Skeletal muscle satellite cell (primary cell): Measurements from ENCODE around the genes PHF14 and ETV1.

- CAGE, long polyA plus RNA: no peak
These were observed 23.4 kb upstream of the ZNF12 start for GRCh38 chr7:6729979-6730724.

- CAGE, long polyA plus RNA: no peak
These were observed 83.0 kb upstream of the C1GALT1 start for GRCh38 chr7:7099245-7099934.

DNA sequence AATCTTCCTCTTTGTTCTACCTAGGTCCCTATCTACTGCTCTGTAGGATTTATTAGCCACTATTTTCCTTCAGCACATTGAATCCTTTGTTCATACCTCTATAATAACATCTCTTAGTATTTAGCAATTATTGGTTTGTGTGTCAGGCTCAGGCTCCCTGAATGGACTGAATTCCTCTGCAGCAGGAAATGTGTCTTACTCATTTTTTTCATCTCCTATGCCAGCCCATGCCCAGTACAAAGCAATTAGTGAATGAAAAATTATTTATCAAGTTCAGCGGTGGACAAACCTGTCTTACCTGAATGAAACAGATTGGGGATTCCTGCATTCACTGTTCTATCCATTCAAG is 53.7 kb downstream of the C1GALT1 start:
- CAGE, long polyA plus RNA: no peak

DNA sequence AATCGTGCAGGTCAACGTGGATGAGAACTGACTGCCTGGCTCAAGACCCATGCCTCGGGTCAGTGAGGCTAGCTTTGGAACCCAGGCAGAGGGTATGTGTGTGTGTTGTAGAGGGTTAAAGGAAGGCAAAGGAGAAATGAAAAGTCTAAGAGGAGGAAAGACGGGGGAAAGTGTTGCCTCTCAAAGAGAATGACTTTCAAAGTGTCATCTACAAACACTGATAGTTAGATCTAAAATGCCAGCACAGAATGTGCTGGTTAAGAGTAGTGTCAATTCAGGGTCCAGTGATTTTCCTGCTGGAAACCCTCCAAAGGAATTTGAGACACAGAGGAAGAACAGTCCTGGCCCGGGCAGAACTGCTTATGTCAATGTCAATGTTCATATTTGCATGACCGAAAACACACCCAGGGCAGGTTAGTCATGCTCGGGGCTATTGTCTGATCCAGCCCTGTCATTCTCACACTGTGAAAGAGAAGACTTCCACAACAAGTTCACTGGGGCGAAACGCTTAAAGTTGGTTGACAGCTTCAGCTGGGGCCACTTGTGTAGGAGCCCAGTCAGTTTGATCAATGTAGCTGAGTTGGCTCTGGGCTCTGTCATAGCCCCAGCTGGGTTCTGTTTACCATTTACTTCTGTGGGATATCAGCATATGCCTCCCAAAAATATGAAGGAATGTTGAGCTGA is 139.3 kb downstream of the C1GALT1 start:
- CAGE, long polyA plus RNA: no peak

DNA sequence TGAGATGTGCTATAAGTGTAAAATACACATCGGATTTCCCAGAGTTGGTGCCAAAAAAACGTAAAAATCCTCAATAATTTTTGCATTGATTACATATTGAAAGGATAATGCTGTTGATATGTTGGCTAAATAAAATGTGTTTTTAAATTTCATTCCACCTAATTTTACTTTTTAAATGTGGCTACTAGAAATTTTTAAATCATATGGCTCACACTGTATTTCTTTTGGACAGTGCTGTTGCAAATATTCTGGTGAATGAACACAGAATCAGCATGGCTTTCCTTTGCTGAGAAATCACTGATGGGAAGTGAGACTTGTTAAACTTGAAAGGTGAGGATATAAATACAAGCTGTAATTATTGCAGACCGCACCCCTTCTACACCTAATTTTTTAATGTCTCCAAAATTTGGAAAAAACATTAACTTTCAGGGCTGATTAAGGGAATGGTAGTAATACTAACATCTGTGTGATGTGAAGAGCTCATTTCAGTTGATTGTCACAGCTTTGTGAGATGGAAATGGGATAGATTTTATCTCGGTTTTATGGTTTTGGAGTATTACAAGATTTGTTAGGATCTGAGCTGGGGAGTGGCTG is 1.2 kb downstream of the MIOS start:
- CAGE, long polyA plus RNA: no peak

- CAGE, long polyA plus RNA: no peak
These were observed 114.2 kb upstream of the RPA3 start for GRCh38 chr7:7832218-7833356.

DNA sequence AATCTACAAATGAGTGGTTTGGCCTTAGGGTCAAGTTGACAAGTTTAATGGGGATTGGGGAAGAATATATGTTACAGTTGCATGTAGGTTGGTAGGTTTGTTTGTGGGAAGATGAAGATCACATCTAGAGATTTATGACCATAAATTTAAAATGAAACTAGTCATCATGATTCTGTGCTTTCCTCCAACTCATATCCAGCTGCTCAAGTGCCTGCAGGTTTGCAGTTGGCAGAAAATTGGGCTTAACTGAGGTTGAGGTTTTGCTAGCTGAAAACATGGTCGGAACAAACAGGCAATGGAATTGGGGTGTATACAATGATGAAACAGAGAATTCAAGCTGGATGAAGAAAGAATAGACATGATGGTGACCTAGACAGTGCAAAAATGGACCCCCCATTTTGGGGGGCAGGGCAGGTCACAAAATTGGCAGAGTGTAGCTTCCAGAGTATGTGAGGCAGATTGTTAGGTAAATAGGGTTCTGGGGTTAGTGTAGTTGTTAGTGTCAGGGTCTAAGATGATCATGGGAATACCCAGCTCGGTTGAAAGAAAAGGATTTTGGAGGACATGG is 121.4 kb upstream of the RPA3 start:
- CAGE, long polyA plus RNA: no peak

DNA sequence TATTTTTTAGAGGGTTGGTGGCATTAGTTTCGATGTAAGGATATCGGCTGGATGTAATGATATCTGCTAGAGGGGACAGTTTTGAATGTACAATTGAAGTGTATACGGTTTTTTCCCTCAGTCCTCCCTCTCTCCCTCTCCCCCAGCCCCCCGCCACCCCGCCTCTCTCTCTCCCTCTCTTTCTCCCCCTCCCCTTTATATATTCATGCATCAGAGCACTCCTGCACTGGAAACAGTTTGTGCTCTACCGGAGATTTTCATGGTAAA is 1.6 kb downstream of the GLCCI1 start:
- CAGE, long polyA plus RNA: no peak

DNA sequence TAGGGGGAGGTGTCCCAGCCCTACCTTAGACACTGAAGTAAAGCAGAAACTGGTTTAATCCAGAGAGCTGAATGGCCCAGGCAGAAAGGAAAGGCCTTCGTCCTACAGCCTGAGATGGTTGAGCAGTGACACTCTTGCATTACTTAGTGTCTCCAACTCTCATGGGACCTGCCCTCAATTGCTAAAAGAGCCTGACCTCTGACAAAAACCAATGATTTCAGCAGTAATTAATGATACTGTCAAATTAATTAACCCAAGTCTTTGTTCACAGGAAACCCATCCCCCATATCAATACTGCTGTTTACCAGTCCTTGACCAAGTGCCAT is 48.6 kb downstream of the ICA1 start:
- CAGE, long polyA plus RNA: no peak

DNA sequence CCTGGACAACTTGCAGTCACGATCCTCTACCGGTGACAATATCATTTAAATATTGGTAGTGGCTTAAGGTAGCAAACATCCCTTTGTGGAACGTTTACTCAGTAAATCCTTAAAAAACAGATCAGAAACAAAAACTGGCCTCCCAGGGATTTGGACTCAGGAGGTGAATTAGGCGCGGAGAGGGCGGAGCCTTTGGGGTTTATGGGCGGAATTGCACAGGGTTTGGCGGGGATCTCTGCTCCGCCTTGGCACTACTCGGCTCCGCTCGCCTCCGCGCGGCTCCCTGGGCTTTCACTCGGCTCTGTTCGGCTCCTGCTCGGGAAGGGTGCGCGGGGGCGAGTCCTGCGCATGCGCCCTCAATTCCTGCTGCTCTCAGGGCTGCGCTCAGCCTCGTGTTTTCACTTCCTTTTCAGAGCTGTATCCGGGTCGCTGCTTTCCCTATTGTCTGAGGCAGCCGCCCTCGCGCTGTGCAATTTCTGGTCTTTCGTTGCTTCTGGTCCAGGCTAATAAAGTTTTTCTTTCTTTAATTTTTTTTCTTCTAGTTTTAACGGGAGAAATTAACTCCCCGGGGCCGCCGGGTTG is at the start of gene PHF14:
Gene PHF14, plus strand, starts transcription at position 401 of the 582 bp plus-strand sequence.
- CAGE, long polyA plus RNA: no peak

DNA sequence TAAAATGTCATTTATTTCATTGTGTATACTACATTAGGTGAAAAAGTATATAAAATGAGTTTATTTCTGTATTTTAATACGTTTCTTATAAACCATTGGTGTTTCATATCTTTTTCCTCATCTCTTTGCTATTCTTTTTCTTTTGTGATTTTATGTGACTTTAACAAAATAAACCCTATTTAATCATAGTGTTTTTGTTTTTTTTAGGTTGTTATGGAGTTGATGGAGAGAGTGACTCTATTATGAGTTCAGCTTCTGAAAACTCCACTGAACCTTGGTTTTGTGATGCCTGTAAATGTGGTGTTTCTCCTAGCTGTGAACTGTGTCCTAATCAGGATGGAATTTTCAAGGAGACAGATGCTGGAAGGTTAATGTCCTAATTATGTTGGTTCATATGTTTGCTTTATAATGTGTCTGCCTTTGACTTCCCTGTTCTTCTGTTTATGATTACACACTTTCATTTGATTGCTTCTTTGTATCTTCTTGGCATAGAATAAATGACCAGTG is 39.9 kb downstream of the PHF14 start:
- CAGE, long polyA plus RNA: no peak

- CAGE, long polyA plus RNA: no peak
These were observed 238.7 kb downstream of the THSD7A start for GRCh38 chr7:11593253-11593679.

DNA sequence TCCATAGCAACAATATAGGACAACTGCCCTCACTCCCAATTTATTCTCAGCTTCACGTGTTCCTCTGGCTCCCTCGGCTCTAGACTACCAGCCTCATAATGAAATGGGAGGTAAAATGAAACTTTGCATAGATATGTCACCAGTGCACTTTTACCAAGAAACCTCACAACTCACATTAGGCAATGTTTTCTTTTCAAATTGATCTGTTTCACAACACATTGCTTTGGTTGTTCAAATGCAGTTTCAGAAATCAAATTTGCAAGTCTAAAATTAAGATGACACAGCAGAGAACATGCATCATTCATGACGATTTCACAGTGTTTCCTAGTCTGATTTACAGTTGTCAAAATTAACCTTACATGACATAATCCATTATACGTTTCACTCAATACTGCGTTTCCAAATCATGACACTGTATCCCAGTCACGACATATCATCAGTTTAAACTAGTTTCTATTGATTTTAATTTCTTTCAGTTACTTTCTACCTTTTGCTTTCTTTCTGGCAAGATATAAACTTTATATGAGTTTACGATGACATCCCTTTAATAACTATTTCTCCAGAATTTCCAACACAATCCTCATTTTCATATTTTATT is 211.0 kb downstream of the THSD7A start:
- CAGE, long polyA plus RNA: no peak

- CAGE, long polyA plus RNA: no peak
These were observed 1.5 kb downstream of the THSD7A start for GRCh38 chr7:11830438-11830978.

DNA sequence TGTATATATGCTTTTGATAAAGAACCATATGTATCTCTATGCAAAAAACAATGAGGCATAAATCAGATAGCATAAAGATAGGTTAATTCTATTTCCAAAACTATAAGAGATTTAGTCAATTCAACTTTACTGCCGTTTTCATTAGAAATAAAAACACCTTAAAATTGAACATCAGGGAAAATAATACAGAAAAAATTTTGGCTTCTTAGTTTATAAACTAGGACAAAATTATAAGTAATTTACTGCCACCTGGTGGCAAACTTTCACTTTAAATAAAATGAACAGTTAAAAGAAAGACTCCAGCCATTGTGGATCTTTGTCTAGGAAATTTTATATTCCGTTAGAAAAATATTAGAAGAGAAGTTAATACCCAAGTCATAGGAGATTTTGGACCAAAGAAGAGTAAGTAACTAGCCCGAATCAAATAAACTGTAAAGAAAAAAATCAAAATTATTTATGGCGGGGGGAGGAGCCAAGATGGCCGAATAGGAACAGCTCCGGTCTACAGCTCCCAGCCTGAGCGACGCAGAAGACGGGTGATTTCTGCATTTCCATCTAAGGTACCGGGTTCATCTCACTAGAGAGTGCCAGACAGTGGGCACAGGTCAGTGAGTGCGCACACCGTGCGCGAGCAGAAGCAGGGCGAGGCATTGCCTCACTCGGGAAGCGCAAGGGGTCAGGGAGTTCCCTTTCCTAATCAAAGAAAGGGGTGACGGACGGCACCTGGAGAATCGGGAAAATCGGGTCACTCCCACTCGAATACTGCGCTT is 7.3 kb upstream of the ENSG00000226690 start:
- CAGE, long polyA plus RNA: no peak

DNA sequence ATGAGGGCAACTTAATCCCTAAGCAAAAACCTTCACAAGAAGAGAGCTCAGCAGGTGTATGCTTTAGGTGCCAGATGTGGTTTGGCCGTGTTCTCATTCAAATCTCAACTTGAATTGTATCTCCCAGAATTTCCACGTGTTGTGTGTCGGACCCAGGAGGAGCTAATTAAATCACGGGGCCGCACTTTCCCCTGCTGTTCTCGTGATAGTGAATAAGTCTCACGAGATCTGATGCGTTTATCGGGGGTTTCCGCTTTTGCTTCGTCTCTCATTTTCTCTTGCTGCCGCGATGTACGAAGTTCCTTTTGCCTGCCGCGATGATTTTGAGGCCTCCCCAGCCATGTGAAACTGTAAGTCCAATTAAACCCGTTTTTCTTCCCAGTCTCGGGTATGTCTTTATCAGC is 244.0 kb downstream of the ARL4A start:
- CAGE, long polyA plus RNA: no peak

GRCh38 chr7:13778980-13779297 is 210.5 kb downstream of the ETV1 start:
- CAGE, long polyA plus RNA: no peak

DNA sequence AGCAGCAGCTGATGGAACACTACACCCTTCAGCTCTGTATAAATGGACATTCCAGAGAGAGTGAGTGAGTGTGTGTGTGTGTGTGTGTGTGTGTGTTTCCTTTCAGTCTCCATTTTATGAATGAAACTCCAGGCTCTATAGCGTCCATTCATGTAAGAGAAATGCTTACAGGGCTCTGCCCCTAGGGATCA is 69.2 kb downstream of the ETV1 start:
- CAGE, long polyA plus RNA: no peak

DNA sequence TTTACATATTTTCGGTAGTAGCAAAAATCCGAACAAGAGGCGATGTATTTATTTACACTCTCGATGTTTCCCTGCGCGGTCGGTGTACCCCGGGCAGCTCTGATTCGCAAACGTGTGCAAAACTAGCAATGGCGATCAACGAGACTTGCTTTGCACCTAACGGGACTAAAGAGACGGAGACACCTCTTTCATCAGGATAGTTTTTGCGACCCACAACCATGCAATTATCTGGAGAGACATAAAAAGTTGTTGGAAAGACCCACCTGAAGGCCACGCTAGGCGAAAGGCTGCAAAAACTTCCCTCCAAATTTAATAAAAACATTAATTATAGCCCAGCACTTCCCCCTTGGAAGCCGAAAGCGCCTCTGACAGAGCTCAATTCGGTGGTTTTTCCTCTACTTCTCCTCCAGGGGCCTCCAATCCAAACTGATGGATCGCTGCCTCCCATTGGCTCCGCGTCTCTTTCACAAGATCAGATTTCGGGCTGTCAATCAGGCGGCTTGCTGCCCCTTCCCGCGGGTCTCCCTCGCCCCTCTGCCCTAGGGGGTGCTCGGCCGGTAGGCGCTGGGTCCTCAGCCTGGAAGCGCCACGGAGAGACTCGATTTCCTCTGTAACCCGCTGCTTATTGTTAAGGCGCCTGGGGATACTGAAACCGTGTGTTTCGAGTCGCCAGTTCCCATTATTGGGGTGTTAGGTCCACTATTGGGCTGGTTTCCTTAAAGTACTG is at the start of gene ETV1:
Gene ETV1, minus strand, starts transcription at position 367 of the 727 bp plus-strand sequence.
- CAGE, long polyA plus RNA: start-site peak on the minus strand centred at position 368 of the sequence, 5 bp wide, 137 and 117 reads in 2 replicates

GRCh38 chr7:14241929-14242630 is 252.6 kb upstream of the ETV1 start:
- CAGE, long polyA plus RNA: no peak